SK-MEL-5 (cell line): ENCODE measurements around the gene FSIP2.

GRCh38 chr2:181779969-181781113 lies 100.0 kb upstream of the NEUROD1 start:
RAMPAGE:
- cytosol, long total RNA = no peak
- long total RNA = no peak
- nucleus, long total RNA = no peak

DNA sequence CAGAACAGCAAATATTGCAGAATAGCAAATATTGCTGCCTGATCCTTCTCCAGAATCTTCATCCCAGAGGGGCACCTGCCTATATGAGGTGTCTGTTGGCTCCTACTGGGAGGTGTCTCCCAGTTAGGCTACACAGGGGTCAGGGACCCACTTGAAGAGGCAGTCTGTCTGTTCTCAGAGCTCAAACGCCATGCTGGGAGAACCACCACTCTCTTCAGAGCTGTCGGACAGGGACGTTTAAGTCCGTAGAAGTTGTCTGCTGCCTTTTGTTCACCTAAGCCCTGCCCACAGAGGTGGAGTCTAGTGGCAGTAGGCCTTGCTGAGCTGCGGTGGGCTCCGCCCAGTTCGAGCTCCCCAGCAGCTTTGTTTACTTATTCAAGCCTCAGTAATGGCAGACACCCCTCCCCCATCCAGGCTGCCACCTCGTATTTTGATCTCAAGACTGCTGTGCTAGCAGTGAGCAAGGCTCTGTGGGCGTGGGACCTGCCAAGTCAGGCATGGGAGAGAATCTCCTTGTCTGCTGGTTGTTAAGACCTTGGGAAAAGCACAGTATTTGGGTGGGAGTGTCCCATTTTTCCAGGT lies 87.6 kb upstream of the ITPRID2 start:
RAMPAGE:
- cytosol, long total RNA = no peak
- long total RNA = no peak
- nucleus, long total RNA = no peak

RAMPAGE:
- cytosol, long total RNA = no peak
- long total RNA = no peak
- nucleus, long total RNA = no peak
Observed at GRCh38 chr2:182030982-182031469, 45.4 kb downstream of the PPP1R1C start.

RAMPAGE:
- cytosol, long total RNA = no peak
- long total RNA = no peak
- nucleus, long total RNA = no peak
Observed at GRCh38 chr2:182425851-182426355, 933 bp downstream of the PDE1A start.

RAMPAGE:
- cytosol, long total RNA = no peak
- long total RNA = no peak
- nucleus, long total RNA = no peak
Observed at GRCh38 chr2:182793144-182793368, 73.4 kb downstream of the FRZB start.

GRCh38 chr2:183123705-183124094 lies 543 bp upstream of the NUP35 start:
RAMPAGE:
- cytosol, long total RNA = no peak
- long total RNA = no peak
- nucleus, long total RNA = no peak

GRCh38 chr2:183996996-183997445 lies 601.3 kb upstream of the ZNF804A start:
RAMPAGE:
- cytosol, long total RNA = no peak
- long total RNA = no peak
- nucleus, long total RNA = no peak

DNA sequence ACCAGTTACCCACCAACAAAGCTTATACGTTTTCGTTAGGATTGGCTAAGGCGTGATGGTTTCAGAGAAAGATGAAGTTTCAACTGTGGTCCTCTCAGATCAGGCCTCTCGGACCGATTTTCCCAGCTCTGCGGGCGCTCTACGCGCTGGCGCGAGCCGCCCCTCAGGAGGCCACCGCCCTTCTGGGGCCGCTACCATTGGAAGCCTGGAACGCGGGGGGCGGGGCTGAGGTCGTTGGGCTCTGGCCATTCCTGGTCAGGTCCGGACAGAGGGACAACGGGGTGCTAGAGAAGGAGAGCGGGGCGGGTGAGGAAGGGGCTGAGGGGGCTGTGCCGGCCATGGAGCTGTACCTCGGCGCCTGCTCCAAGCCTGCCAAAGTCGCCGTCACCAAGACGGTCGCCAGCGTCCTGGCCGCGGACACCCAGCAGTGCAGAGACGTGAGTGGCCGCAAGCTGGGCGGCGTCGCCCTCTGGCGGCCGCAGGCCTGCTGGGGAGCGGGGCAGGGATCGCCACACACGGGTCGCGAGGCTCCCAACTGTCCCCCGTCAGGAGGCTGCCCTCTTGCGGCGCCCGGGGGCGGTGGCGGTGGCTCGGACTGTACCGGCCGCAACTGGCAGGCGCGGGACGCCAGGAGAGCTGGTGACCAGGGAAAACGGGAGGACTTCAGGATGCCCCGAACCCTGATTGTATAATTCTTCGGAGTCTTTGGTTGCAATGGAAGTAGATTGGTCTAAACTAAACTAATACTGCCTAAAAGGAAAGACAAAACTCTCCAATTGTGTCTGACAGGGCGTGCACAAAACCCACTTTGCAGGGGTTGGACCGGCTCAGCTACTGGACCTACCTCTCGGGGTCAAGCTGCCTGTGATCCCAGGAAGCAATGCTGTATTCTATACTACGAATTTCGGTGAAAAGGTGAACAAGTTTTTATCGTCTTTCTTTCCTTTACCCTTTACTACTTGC lies at the start of gene FSIP2:
Gene FSIP2 (plus strand): TSS at position 248 of the 963 bp plus-strand sequence.
RAMPAGE:
- cytosol, long total RNA = no peak
- long total RNA = no peak
- nucleus, long total RNA = no peak

DNA sequence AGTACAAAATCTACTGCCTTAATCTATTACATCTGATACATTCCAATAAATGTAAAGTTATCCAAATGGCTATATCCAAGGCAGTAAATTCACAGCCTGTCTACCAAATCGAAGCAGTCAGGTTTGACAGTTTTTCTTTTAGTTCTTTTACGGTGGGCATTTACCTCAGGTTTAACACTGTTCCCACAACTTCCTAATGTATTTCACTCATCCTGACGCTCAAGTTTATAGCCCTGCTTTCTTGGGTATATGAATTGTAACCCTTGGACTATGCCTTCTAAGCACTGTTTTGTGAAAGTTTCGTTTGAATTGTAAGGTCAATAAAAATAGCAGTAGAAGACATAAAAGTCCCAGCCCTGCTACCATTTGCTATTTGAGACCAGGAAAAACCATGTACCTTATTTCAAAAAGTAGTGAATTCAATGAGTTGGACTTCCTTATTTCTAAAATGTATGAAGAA lies 2.1 kb upstream of the ZC3H15 start:
RAMPAGE:
- cytosol, long total RNA = no peak
- long total RNA = no peak
- nucleus, long total RNA = no peak

DNA sequence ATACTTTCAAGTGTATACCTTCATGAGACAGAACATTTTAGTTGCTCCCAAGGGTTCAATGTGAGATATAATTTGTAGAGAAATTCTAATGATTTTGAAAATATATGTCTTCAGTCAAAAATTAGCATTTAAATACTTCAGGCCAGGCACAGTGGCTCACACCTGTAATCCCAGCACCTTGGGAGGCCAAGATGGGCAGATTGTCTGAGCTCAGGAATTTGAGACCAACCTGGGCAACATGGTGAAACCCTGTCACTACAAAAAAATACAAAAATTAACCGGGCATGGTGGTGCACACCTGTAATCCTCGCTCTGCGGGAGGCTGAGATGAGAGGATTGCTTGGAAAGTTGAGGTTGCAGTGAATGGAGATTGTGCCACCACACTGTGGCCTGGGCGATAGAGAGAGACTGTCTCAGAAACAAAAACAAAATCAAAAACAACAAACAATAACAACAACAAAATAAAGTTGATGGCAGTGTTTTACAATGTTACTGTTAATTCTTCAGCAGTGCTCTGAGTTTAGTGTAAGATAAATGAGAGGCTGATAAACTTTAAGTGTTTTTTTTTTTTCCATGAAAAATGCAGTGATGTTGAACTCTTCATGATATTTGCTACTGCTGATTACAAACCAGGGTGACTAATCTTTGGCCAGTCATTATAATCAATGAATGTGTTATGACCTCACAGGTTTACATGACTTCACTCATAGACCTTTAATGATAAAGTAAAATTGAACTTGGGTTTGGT lies 2.3 kb downstream of the ITGAV start:
RAMPAGE:
- cytosol, long total RNA = no peak
- long total RNA = no peak
- nucleus, long total RNA = no peak

DNA sequence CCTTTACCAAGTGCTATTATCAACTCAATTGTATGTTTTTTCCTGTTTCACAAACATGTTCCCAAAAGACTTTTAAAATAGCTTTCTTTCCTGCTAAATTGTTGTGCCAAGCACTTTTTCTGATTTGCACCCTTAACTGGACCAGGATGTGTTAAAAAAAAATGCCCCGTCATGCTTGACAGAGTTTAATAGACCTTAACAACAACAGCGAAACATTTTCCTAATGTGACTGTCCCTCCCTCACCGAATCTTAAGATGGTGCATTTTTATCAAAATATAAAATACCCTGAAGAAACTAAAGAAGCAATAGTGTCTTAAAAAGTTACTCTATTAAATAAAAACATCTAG lies 44.1 kb downstream of the CALCRL start:
RAMPAGE:
- cytosol, long total RNA = no peak
- long total RNA = no peak
- nucleus, long total RNA = no peak

DNA sequence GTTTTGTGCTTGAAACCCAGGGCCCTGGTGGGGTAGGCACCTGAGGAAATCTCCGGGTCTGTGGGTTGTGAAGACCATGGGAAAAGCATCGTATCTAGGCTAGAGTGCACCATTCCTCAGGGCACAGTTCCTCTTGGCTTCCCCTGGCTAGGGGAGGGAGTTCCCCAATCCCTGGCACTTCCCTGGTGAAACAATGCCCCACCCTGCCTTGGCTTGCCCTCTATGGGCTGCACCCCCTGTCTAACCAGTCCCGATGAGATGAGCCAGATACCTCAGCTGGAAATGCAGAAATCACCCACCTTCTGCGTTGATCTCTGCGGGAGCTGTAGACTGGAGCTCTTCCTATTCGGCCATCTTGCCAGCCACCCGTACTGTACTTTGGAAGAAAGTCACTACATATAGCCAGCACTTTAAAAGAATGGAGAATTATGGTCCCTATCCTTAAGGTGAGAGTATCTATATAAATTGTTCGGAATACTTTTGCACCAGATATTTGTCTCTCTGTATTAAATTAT lies 33.9 kb downstream of the TFPI start:
RAMPAGE:
- cytosol, long total RNA = no peak
- long total RNA = no peak
- nucleus, long total RNA = no peak

DNA sequence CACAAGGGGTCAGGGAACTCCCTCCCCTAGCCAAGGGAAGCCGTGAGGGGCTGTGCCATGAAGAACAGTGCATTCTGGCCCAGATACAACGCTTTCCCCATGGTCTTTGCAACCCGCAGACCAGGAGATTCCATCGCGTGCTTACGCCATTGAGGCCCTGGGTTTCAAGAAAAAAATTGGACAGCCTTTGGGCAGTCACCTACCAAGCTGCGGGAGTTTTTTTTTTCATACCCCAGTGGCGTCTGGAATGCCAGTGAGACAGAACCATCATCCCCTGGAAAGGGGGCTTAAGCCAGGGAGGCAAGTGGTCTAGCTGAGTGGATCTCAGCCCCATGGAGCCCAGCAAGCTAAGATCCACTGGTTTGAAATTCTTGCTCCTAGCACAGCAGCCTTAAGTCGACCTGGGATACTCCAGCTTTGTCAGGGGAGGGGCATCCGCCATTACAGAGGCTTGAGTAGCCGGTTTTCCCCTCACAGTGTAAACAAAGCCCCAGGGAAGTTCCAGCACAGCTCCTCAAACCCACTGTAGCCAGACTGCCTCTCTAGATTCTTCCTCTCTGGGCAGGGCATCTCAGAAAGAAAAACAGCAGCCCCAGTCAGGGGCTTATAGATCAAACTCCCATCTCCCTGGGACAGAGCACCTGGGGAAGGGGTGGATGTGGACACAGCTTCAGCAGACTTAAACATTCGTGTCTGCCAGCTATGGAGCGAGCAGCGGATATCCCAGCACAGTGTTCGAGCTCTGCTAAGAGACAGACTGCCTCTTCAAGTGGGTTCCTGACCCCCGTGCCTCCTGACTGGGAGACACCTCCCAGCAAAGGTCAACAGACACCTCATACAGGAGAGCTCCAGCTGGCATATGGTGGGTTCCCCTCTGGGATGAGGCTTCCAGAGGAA lies 21.5 kb downstream of the TFPI start:
RAMPAGE:
- cytosol, long total RNA = no peak
- long total RNA = no peak
- nucleus, long total RNA = no peak

RAMPAGE:
- cytosol, long total RNA = no peak
- long total RNA = no peak
- nucleus, long total RNA = no peak
Observed at GRCh38 chr2:187550858-187551538, 3.2 kb downstream of the TFPI start.

DNA sequence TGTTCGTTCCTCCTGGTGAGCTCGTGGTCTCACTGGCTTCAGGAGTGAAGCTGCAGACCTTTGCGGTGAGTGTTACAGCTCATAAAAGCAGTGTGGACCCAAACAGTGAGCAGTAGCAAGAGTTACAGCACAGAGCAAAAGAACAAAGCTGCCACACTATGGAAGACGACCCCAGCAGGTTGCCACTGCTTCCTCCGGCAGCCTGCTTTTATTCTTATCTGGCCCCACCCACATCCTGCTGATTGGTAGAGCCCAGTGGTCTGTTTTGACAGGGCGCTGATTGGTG lies 314.1 kb downstream of the GULP1 start:
RAMPAGE:
- cytosol, long total RNA = no peak
- long total RNA = no peak
- nucleus, long total RNA = no peak

RAMPAGE:
- cytosol, long total RNA = no peak
- long total RNA = no peak
- nucleus, long total RNA = no peak
Observed at GRCh38 chr2:188786830-188787363, 187.3 kb upstream of the COL3A1 start.

DNA sequence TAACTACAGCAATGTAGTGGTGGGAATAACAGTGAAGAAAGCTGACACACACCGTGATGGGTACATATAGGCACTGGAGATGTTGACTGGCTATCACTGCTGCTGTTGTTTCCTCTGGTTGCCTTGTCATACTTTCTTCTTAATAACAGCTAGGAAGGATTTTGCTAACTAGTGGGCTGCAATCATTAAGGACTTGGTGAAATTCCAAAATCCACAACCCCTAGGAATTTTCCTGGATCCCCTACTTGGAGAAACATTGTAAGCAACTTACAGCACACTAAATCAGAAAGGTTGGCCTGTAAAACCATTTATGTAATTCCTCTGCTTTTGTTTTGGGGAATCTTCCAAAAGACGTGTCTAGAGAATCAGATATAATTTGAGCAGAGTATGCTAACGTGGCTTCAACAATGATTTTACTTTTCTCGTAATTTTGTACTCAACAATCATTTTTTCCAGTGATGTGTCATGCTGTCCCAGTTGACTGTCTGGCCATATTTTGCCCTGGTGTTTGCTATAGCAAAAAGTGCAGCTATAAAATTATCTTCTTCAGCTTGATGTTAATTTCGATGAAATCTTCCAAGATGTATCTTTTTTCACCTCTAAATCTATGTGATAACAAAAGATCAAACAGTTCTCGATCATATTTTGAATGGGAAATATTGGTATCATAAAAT lies 8.0 kb upstream of the COL3A1 start:
RAMPAGE:
- cytosol, long total RNA = no peak
- long total RNA = no peak
- nucleus, long total RNA = no peak

DNA sequence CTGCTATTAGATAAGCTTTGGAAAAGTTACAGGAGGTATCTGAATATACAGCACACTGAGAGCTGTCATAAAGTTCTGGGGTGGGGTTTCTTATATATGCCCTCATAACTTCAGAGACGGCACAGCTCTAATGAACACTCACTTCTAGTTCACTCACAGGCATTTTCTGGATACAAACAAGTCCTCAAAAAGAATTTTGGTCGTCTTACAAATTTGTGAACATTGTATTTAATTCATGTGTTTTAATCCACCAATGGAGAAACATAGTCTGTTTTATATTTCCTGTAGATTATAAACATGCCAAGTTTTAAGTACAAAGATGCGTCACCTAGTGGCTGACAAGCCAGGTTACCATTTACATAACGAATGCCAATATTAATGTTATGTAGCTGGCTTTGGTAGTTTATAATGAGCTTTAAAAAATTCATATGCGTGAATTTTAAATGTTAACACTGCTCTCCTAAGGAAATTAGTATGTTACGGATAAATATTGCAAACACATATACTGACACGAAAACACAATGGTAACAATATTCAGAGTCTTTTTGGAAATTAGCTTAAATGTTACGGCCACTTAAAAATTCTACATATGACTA lies 2.5 kb downstream of the COL3A1 start:
RAMPAGE:
- cytosol, long total RNA = no peak
- long total RNA = no peak
- nucleus, long total RNA = no peak

RAMPAGE:
- cytosol, long total RNA = no peak
- long total RNA = no peak
- nucleus, long total RNA = no peak
Observed at GRCh38 chr2:188979634-188980145, 5.5 kb downstream of the COL3A1 start.

DNA sequence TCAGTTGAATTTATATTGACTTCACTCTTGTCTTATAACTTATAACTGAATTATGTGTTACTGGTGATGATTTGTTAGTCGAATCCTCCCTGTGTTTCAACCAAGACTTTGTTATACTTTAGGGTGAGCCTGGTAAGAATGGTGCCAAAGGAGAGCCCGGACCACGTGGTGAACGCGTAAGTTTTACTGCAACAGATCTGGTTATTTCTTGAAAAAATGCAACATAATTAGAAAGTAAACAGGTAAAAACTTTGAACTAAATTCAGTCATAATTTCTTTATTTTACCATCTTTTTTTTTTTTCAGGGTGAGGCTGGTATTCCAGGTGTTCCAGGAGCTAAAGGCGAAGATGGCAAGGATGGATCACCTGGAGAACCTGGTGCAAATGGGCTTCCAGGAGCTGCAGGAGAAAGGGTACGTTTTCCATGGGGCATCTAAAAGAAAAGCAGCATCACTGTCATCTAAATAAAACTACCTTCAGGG lies 20.3 kb downstream of the COL3A1 start:
RAMPAGE:
- cytosol, long total RNA = no peak
- long total RNA = no peak
- nucleus, long total RNA = no peak